Aorta (tissue), 1 donor: Measurements from ENCODE around the gene EFNB2.

DNA sequence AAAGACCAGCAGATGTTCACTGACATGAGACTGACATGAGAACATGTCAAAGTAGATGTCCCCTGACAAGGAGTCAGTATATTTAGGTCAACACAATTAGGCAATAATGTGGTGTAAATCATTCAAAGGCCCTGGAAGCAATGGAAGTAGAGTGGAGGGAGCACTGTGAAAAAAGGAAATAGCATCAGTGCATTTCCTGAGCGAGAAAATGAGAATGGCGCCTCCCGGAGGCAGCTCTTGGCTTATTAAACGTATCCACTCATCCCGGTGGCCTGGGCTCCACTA is 173.6 kb upstream of the TMTC4 start:
- PRO-cap = no peak

- PRO-cap = no peak
These were observed 795 bp upstream of the NALCN start for GRCh38 chr13:101417074-101417531.

DNA sequence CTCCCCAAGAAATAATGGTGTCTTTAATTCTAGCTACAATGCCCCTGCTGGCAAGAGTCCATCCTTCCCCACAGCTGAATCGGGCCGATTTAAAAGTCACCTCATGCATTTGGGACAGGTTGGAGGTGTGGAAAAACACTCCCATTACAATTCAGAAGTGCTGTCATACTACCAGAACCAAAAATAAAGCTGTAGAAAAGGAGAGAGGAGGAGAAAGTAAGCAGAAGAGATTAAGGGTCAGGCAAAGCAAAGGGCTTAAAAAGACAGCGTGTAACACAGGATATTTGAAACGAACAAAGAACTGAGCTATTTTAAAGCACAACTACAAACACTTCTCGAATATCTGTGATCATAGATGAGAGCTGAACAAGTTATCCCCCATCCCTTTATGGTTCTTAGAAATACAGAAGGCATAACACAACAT is 285.4 kb upstream of the TPP2 start:
- PRO-cap = no peak

- PRO-cap = no peak
These were observed 279.1 kb upstream of the TPP2 start for GRCh38 chr13:102317513-102318244.

GRCh38 chr13:102584330-102585049 is 12.3 kb upstream of the TPP2 start:
- PRO-cap = no peak

DNA sequence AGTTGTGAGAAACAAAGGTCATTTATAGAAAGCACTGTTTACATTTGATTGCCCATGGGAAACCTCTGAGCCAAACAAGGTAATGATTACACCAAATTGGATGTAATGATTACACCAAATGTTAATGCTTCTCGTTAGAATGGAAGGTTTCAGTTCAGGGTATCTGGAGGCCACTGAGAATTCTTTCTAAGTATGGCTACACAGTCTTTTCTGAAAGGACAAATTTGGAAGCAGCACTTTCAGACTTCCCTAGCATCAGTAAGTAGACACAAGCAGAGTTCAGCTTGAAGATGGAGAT is 451.3 kb upstream of the SLC10A2 start:
- PRO-cap = no peak

- PRO-cap = no peak
These were observed 948.9 kb upstream of the SLC10A2 start for GRCh38 chr13:104015069-104015561.

DNA sequence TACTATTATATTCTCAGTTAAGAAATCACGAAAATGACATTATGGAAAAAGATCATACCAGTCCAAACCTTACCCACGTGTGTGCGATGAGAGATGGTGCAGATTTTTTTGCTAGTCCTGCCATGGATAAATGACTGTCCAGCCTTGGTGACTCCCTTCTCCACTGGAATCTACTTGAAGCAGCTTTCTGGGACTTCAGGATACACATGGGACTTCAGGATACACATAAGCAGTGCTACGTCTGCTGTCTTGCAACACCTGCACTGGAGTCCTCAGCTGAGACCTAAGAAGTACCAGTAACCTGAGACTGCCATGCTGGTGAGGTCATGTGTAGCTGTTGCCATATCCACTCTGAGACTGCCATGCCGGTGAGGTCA is 131.6 kb downstream of the DAOA start:
- PRO-cap = no peak

DNA sequence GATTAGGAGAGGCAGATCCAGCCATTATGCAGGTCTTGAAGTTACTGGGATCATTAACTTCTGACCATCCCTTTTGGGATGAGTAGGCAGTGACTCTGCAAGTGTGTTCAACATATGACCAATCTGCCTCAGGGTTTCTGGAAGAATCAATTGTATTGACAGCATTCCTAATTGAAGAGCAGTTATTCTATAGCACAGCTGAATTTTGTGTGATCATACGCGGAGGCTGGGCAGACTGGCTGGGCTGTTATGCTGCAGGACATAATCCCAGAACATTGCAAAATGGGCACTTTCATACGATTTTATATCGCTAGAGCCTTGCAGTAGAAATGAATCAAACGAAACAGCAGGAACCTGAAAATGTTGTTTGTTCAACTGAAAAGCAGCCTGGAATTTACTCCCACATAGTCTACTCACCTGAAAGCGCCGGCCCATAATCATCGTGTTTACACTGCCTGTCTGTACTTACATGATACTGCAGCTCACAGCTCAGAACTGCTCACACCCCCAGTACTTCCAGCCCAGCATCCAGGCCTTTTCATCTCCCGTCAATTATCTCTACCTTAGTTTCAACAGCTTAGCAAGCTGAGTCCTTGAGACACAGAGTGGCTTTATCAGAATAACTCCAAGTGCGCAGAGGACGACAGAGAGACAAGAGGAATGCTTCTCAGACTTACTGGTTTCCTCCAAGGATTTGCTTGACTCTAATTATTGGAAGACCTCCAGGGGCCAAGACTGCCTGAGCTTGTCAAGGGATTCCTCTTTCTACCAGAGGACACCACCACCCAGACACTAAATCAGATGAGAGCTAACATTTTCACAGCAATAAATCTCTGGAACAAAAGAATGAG is 513.6 kb downstream of the DAOA start:
- PRO-cap = no peak

DNA sequence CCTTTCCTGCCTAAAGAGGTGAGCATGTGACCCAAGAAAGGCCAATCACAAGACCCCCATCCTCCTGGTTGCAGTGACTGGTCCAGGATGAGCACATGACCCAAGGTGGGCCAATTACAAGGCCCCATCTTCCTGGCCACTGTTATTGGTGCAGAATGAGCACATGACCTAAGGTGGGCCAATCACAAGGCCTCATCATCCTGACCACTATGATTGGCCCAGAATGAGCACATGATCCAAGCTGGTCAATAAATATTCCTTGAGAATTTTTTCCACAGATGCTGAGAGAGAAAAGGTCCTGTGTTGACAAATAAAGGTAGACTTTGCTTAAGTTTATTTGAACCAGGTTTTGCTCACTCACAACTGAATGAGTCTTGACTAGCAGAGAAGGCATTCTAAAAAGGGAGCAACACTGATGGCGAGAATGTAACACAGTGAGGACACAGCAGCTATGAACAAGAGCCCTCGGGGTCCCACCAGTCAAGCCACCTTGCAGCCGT is 350.6 kb downstream of the EFNB2 start:
- PRO-cap = no peak

DNA sequence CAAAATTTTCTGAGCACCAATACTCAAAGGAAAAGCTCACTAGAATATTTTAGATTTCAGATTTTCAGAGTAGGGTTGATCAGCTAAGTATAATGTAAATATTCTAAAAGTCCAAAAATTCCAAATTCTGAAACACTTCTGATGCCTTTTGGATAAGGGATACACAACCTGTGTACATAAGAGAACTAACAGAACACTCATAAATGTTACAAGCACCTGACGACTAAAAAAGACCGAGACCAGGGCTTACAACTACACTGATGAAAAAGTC is 183.3 kb downstream of the EFNB2 start:
- PRO-cap = no peak

- PRO-cap = no peak
These were observed 159.2 kb downstream of the EFNB2 start for GRCh38 chr13:106376229-106376786.

DNA sequence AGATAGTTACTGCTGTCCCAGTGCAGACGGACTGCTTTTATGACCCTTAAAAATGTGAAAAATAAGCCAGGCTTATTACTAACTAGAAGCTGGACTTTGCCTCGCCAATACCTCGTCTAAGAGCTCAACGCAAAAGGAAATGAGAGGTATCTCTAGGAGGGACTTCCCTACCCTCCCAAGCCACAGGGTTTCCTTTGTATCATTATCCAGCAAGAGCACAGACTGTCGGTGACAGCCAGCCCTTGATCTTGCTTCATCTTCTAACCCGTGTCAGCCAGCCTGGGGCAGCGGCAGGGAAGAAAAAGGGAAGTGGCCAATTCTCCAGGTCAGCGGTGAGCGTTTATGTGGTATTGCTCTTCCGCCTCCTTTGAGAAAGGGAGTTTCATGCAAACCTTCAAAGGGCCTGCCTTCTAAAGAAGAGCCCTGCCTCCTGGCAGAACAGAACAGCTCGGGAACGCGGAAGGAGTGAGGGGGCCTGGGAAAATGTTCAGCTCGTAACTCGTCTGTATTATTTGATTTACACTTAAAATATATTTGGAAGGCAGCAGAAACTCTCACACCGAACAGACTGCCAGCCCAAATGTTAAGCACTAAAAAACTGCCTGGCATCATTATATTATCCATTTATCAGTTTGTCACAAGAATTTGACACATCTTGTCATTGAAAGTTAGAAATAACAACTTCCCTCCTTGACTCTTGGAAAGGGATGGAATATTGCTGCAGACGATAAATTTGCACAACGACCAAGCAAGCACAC is 41.8 kb downstream of the EFNB2 start:
- PRO-cap = bidirectional peak, plus-strand start at position 441 of the sequence, minus-strand start at position 369 of the sequence

GRCh38 chr13:106507877-106508376 is 27.5 kb downstream of the EFNB2 start:
- PRO-cap = no peak

GRCh38 chr13:106532919-106533533 is 2.4 kb downstream of the EFNB2 start:
- PRO-cap = no peak

- PRO-cap = bidirectional peak, plus-strand start at chr13:106535873, minus-strand start at chr13:106535659
These were observed at the start of gene EFNB2 for GRCh38 chr13:106535323-106536276. Gene EFNB2 (minus strand): TSS chr13:106535662.

- PRO-cap = no peak
These were observed 2.5 kb downstream of the ARGLU1 start for GRCh38 chr13:106565489-106565834.

DNA sequence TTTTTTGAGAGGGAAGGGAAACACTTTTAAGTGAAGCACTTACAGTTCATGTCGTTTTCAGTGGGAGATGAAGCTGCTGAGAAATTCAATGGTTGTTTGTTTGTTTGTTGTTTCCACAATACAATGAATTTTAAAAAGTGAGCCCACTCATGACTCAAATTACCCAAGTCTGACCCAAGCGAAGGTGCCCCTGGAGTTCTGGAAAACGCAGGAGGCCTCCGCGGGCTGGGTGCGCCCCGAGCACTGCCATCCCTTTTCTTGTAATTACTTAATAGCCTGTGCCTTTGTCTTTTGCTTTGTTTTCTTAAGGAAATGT is 348.9 kb upstream of the ARGLU1 start:
- PRO-cap = bidirectional peak, plus-strand start outside the sequence, minus-strand start at position 260 of the sequence

- PRO-cap = bidirectional peak, plus-strand start at chr13:106917231, minus-strand start at chr13:106917100
These were observed 349.2 kb upstream of the ARGLU1 start for GRCh38 chr13:106917157-106917446.

DNA sequence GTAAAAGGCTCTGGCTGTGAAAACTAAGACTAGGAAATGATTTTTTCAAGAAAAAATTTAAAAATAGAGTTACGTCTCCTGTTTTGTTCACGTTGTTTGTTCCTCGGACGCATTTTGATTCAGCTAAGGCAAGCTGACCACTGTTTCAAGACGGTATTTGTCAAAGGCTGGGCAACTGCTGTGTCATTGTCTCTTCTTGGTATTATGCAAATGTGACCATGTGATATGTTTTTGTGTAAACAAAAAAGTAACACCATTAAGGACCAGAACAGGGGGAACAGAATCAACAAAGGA is 286.3 kb downstream of the NALF1 start:
- PRO-cap = no peak